Metastatic Liver Carcinoma in the Adrenal Gland (tissue), 2 donors: Measurements from ENCODE around the genes VWA1, MIB2, CALML6 and PRKCZ.

DNA sequence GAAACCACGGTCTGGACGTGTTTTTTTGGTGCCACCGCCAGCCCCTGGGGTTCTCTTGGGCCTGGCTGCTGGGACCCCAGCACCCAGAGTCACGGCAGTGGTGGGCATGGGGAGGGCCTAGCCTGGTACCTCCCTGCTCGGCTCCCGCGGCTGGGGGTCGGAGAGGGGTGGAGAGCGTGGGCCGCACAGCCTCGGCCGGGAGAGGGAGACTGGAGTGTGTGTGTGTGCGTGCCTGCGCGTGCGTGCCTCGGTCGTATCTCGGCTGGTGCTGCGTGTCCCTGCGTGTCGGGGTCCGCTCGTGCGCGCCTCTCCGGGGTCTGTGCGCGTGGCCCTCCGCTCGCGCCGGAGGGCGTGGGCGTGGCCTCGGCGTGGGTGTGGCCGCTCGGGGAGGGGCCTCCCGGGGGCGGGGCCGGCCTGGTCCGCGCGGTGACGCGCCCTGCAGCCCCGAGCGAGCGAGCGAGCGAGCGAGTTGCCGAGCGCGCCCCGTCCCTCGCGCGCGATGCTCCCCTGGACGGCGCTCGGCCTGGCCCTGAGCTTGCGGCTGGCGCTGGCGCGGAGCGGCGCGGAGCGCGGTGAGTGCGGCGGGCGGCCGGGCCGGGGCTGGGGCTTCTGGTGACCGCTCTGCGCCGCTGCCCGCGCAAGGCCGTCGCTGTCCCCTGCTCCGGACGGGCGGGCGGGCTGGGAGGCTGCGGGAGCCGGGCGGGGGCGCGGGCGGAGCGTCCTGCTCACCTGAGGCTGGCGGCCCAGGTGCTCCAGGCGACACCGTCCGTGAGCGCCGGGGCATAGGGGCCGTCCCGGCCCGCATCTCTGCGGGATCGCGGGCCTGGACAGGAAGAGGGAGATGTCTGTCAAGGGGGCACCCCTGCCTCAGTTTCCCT is at the start of gene VWA1:
Gene VWA1, plus strand, starts transcription at position 441 of the 878 bp plus-strand sequence.
- PRO-cap, 2 experiments = peak in 2 of 2 experiments; most common plus-strand start position 467 of the sequence (in 2); most common minus-strand start position 344 of the sequence (in 2)

GRCh38 chr1:1472696-1473268 is 1.2 kb downstream of the ATAD3B start:
- PRO-cap, 2 experiments = no peak in any of the 2 experiments

DNA sequence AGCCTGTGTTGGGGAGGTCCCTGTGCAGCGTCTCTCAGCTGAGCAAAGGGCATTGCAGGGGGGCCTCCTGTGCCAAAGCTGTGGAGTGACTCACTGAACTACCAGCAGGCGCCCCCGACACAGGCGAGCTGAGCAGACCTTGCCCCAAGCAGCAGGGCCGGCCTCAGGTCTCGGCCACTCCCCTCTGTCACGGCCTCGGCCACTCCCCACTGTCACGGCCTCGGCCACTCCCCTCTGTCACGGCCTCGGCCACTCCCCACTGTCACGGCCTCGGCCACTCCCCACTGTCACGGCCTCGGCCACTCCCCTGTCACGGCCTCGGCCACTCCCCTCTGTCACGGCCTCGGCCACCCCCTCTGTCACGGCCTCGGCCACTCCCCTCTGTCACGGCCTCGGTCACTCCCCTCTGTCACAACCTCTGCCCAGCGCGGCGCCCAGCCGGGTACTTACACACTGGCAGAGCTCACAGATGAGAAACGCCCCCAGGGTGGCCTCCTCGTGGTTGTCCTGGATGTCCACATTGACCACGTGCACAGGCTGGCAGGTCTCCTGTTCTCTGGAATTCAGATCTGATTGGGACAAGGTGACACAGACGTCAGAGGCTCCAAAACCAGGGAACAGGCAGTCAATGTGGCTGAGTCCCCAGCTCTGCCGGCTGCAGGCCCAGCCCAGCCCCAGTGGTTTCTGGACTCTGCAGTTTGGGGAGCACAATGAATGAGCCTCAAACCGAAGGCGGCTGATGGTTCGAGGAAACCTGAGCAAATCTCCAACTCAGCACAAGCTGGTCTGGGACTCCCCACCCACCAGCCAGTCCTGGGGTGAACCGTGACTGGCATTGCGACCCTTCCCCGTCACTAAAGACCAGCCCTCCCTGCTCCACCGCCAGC is 3.2 kb upstream of the TMEM240 start:
- PRO-cap, 2 experiments = no peak in any of the 2 experiments

DNA sequence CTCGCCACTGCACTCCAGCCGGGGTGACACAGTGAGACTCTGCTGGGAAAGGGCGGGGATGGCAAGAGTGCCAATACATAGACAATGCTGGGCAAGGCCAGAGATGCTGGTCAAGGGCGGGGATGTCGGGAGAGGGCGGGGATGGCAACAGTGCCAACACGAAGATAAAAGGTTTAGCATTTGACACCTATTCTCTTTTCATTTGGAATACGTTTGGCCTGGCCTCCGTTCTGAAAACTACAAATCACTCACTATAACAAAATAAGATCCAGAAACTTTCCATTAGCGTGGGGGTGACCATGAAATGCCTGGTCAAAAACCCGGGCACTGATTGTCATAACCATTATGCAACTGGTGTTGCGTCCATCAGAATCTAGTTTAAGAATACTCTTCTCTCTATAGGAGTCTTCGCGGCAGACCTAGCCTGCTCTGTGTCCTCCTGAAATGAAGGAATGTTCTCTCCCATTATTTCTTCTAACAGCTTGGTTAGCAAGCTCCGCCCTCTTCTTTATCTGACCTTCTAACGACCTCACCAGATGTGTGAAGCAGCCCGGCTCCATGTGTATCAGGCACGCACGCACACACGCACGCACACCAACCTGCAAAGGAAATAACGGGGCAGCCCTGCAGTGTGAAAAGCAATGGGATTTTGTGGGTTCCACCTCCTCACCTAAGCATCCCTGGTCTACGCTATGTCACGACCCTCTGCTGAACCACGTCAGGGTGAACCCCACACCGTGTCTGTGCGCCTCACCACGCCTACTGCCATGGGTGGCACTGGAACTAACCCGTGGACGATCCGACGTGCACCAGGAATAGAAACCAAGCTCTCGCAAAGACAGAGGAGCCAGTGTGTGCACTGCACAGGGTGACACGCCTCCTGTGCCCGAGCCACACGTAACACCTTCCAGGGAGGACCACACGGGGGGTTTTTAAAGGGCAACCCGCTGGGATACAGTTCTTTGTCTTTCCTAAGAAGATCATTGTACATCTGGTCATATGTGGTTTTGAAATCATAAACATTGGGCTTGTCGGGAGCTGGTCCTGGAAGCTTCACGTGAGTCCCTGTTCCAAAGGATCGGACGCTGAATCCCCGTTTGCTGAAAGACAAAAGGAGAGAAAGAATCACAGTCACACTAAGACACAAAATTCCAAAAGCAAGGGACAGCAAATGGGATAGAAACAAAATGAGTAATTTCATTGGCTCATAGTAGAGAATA is 10.4 kb downstream of the SSU72 start:
- PRO-cap, 2 experiments = no peak in any of the 2 experiments

- PRO-cap, 2 experiments = peak in 2 of 2 experiments; most common plus-strand start chr1:1615437 (in 1); most common minus-strand start chr1:1615300 (in 1)
These were observed at the start of gene MIB2 for GRCh38 chr1:1615004-1615622. Gene MIB2, plus strand, starts transcription at chr1:1615500.

DNA sequence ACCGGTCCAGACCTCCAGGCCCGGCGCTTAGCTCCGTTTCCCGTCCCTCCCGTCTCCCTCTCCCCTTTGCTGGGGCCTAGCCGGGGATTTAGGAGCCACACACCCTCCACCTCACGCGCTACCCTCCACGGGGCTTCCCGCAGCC is 736 bp upstream of the MMP23B start:
- PRO-cap, 2 experiments = no peak in any of the 2 experiments

GRCh38 chr1:1634712-1634941 is 2.7 kb downstream of the MMP23B start:
- PRO-cap, 2 experiments = no peak in any of the 2 experiments

DNA sequence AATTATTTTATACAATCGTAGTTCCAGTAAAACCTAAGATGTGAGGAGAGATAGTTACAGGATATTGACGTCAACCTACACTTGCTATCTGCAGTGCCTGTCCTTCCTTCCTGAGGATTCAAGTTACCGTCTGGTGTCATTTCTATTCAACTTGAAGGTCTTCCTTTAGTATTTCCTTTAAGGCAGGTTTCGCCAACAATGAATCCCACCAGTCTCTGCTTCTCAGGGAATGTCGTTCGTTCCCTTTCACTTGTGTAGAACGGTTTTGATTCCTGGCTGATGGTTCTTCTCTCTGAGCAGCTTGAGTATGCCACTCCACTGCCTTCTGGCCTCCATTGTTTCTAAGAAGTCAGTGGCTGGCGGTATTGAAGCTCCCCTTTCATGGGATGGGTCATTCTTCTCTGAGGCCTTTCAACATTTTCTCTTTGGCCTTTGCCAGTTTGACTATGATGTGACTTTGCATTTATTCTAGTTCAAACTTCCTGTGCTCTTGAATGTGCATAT is 12.2 kb downstream of the CDK11B start:
- PRO-cap, 2 experiments = no peak in any of the 2 experiments

DNA sequence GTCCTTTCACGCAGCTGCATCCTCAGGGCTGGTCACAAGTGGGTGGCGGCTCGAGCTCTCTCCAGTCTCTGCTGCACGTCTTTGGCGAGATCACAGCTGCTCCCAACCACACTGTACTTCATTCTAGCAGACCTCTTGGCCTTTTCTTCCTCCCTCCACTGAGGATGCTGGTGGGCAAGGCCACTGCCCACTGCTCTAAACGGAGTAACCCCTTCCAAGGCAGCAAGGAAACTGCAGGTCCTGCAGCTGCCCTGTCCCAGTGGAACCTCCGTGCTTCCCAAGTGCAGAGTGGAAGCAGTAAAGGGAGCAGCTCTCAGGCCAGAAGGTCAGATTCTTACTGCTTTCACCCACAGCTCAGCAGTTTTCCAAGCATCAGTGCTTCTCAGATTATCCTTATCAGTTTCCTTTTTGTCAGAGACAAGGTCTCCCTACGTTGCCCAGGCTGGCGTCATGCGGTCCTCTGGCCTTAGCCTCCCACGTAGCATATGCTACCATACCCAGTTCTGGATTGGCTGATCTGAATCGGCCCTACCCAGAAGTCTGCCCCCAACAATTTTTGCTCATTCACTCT is 11.1 kb downstream of the CDK11B start:
- PRO-cap, 2 experiments = no peak in any of the 2 experiments

- PRO-cap, 2 experiments = peak in 2 of 2 experiments; most common plus-strand start chr1:1678930 (in 2); most common minus-strand start chr1:1678874 (in 2)
These were observed 14.0 kb downstream of the SLC35E2B start for GRCh38 chr1:1678272-1679304.

DNA sequence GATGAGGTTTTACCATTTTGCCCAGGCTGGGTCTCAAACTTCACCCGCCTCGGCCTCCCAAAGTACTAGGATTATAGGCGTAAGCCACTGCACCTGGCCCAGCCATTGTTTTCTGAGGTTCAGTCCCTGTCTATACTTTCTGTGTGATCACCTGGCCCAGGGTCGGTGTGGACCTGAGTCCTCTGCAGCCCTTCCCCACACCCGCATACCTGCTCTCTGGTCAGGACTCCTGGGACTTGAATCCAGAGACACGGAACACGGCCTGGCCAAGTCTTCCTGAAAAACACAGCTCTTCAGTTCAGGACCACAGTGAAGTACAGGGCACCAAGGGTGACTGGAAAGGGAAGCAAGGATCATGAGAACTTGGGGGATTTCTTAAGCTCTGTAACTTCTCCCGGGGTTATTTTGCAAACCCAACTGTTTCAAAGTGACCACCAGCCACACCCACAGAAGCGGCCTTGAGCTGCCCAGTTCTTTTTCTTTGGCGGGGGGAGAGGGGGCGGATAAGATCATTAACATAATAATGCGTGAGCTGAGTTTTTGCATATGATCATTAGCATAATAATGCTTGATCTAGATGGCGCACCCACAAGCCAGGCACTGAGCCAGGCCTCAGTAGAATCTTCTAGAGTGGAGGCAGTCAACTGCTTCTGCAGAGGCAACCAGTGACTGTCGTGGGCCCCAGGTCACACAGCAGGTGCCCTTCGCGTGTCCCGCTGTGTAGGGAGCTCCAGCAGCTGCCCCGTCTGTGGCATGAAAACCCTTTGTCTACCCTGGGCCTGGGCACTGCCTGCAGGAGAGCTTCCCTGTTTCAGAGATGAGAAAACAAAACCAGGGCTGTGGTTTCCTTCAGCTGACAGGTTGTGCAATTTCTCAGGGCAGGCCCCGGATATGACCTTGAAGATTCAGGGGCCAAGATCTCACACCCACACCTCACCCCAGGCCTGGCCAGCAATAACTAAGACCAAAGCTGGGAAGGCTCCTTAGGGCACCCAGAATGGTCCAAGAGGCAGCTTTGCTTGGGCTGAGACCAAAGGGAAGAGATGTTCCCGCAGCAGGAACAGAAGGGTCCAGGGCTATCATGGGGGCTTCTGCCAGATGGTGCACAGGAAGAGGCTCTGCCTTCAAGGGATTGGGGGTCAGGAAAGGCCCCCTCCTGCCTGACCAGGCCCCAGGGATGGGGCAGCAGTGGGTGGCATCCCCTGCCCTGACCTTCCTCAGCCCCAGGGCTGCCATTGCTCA is 1.8 kb upstream of the NADK start:
- PRO-cap, 2 experiments = peak in 2 of 2 experiments; most common plus-strand start position 900 of the sequence (in 2); most common minus-strand start position 755 of the sequence (in 1)

DNA sequence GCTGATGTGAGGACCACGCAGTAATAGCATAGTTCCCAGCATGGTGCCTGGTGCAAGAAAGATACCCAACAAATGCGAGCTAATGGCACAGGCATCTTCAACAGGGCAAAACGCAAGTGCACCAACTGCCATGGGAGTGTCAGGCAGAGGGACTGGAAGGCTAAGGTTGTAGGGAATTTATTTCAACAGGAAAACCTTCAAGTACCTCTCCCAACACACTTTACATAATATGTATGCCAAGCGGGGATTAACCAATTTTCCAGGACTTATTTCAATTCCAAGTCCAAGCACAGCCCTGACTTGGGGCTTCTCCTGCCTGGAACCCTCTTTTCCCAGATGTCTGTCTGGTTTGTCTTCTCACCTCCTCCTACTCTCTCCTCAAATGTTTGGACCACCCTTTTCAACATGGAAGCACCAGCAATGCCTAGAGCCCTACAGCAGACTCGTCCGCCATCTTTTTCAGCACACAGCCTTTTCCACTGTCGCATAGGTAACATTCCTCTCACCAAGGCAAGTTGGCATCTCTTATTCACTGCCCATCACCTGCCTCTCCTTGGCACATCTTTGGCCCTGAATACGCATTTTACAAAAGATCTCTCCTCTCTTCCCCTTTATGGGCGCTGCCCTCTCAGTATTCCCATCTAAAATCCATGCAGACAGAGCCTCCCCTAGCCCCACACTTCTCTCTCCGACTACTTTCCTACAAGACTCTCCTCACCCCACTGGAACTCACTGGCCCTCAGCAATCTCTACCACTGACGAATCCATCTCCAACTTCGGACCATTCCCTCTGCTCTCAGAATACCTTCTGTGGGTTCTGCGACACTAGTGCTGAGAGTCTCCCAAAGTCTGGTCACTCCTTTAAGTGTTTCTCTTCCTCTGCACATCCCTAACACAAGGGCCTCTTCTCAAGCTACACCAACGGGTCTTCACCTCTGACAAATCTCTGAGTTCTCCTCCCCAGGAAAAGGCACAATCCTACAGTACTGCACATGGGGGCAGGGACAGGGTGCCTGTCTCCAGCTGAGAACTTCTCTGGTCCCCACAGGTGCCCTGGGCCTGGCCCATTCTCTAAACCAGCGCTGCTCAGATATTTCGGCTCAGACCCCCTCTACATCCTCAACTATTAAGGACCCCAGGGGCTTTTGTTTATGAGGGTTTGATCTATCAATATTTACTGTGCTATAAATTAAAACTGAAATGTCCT is 12.3 kb downstream of the GNB1 start:
- PRO-cap, 2 experiments = no peak in any of the 2 experiments

GRCh38 chr1:1914806-1915510 is at the start of gene CALML6:
Gene CALML6, plus strand, starts transcription at chr1:1915260.
- PRO-cap, 2 experiments = no peak in any of the 2 experiments

- PRO-cap, 2 experiments = no peak in any of the 2 experiments
These were observed 14.4 kb downstream of the CFAP74 start for GRCh38 chr1:1988907-1989858.

DNA sequence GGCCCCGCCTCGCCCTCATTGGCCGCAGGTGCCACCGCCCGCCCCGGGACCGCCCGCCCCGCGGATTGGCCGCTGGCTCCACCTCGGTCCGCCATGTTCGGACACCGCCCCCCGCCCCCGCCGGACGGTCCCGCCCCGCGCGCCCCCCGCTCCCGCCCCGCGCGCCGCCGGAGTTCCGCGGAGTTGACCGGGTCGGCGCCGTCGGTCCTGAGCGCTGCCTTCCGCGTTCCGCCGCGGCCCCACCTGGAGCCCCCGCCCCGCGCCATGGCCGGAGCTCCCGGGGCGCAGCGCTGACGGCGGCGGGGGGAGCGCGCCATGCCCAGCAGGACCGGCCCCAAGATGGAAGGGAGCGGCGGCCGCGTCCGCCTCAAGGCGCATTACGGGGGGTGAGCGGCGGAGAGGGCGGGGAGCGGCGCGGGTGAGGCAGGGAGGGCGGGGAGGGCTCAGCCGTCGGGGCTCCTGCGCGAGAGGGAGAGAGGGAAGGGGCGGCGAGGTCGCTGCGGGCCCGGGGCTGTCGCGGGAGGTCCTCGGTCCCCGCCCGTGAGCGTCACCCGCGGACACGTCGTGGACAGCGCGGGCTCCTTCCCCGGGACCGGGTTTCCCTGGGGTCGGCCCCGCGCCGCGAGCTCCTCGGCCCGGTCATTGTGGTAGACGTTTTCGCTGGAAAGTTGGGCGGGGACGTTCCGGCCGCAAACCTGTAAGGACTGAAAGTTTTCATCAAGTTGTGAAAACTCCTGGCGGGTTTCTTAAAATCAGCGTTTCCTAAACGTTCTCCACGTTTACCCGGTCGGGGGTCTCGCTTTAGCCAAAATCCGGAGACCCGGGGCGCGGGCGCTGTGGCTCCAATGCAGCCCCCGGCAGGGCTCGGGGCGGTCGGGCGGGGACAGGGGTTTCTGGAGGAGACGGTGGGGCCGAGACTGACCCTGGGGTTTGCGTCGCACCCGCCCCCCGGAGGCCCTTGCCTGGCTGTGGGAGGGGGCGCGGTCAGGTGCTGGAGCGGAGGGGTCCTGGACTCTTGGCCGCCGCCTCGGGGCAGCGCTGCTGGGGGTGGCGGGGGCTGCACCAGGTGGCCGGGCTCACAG is at the start of gene PRKCZ:
Gene PRKCZ, plus strand, starts transcription at position 96 of the 1,082 bp plus-strand sequence.
- PRO-cap, 2 experiments = no peak in any of the 2 experiments

DNA sequence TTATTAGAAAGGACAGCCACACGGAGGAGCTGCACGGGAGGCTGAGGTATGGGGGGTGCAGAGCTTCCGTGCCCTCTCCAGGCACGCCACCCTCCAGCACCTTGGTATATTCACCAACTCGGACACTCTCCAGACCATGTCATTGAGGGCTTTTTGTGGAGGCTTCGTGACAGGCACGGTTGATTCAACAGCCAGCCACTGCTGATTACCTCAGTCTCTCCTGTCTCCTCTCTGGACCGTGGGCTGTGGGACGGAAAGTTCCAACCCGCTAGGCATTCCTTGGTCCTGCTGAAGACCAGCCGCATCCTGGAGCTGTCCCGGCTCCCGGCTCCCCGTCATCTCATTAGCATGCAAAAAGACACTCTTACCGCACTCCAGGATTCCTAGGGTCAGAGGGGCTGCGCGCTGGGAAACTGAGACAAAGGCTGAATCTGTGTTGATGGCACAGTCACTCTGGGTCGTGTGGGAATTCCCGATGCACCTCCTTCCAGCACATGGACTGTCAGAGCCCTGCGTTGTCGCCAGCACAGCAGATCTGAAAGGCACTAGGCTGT is 65.6 kb downstream of the PRKCZ start:
- PRO-cap, 2 experiments = no peak in any of the 2 experiments

DNA sequence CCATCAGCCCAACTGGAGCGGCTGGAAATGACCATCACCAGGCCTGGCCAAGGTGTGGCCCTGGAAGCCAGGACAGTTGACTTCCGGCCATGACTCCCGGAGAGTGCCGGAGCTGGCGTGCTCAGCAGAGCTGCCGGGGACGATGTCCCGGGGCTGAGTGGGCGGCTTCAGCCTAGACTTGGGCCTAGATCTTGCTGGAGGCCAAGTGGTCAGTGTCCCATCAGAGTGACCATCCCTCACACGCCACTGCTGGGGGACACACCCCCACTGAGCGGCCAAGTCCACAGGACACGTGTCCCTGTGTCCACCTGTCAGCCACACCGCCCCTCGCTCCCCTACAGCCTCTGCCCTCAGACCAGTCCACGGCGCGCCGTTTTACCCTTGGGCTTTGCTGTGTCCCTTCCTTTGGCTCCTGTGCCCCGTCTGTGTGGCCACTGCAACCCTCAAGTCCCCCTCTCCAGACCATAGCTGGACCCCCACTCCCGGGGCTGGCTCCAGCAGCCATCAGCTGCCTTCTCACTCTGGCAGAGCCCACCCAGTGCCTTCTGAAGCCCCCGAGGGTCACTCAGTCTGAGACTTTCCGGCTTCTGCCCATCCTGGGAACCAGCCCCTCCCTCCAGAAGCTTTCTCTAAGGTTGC is 4.0 kb downstream of the FAAP20 start:
- PRO-cap, 2 experiments = no peak in any of the 2 experiments

- PRO-cap, 2 experiments = no peak in any of the 2 experiments
These were observed 59.6 kb downstream of the SKI start for GRCh38 chr1:2287513-2288298.

- PRO-cap, 2 experiments = no peak in any of the 2 experiments
These were observed 74.9 kb downstream of the SKI start for GRCh38 chr1:2302698-2303772.

GRCh38 chr1:2306523-2306675 is 78.3 kb downstream of the SKI start:
- PRO-cap, 2 experiments = no peak in any of the 2 experiments